Pulmonary artery (tissue), 1 donor: ENCODE measurements around the gene MARCKS.

DNA sequence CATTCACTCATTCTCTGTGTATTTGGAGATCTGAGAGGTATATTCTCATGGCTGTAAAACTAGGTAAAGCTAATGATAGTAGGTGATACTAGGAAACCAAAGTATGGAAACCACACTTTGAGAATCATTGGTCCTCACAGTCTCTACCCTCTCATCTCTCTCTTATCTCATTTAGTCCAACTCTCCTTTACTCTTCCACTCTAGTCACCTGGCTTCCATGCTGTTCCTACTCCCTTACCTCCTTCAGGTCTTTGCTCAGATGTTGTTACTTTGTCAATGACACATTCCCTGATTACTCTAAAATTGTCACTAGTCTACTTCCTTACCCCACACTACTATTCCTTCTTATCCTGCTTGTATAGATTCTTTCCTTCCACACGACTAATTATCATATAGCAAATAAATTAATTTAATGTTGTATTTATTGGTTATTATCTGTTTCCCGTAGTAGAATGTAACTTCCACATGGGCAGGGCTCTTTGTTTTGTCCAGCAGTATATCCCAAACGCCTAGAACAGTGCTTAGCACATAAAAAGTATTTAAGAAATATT is 67.5 kb downstream of the REV3L start:
- PRO-cap = no peak

DNA sequence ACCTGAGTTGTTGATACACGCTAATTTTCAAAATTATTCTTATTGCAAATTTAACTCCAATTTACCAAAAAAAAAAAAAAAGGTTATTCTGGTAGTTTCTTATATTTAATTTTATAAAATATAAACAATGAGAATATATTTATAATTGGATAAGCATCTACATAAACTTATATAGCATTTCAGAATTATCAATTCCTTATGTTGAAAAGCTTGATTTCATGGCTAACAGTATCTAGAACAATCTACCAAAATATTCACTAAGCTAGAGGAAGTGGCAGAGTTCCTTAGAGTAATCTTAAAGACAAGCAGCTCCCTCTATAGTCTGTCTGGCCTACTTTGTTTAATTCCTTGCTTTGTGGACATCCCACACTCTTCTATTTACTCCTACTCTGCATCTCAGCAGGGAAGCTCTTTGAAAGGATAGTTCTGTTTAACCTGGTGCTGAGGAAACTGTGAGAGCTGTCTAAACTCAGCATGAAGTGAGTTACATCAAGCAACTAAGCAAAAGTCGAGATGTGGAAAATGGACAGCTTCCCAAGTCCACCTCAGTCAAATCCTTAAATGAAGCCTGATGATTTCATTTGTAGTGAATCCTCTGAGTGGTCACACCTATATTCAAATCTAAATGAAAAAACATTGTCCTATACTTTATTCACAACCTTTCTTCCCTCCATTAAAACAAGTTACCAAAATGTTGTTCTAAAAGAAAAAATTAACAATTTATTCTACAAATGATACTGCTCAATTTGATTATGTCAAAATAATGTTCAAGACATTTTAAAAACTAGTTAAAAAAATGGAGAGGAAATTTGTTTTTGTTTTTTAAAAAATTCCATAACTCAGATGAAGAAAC is 4.2 kb downstream of the REV3L start:
- PRO-cap = no peak

DNA sequence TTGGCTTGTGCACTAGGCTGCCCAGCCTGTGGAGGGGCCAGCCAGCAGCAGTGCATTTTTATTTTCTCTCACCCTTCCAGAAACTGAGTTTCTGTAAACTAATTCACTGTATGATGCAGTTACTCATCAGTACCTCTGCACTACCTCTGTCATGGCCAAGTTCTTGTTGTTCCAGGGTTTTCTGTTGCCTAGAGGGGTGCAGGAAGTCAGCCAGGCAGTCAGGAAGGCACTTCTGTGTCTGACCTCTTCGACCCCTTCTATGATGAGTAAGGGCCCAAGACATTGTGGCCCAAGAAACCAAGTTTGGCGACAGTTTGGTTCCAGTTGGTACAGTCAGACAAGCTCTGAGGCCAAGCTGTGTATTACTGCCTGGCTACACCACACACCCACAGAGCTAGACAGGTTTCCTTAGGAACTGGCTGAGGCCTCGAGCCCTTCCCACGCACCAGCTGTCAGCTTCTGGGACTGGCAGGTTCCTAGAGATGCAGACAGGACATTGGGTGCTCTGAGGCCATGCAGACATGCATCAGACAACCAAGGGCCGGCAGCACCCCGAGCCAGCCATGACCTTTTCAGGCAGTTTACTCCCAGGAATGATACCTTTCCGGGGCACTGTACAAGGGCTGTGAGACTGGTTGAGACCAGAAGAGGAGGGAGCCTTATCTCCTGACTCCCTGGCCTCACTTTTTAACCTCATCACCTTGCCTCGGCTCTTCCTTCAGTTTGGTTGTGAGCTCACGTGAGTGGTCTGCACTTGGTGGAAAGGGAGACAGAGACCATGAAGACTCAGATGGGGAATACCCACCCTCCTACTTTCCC is 41.1 kb downstream of the TRAF3IP2 start:
- PRO-cap = no peak

DNA sequence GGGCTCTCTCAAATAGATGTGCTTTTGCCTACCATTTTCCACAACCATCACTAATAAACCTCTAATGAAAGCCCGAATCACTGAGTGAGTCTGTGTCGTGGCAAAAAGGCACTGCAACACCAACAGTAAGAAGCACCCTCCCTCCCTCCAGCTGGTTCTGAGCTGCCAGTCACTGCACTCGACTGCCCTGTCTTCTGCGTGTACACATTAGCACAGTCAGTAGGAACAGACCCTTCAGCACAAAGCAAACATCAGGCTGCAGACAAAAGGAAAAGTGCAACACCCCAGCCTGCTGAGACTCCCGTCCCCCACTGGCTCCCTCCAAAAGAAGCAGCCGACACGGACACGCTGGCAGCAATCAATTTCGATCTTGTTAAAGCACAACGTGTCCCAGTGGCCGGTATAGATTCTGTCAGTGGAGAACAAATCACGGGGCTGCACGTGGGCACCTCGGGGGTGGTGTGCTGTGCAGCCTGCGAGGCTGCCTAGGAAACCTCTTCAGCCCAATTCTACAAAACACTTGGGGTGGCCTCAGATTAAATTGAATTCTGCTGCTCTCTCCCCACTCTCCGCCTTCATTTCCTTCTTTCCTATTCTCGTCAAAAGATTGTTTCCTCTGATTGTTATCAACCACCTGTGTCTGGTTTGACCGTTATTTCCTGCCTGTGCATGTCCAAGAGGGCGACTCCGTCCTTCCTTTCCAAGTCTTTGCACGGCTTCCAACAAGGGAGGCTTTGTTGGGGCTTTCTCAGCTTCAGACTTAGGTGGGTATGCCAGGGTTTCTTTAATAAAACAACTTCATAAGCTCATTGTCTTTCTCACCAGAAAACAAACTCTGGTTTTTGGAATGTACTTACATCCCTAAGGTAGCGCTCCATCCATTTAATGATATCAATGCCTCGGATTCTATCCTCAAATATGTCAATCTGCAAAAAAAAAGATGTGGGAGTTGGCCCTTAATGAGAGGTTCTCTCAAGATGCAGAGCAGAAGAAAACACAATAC is 38.6 kb downstream of the TRAF3IP2 start:
- PRO-cap = unidirectional peak, minus-strand start at position 581 of the sequence

DNA sequence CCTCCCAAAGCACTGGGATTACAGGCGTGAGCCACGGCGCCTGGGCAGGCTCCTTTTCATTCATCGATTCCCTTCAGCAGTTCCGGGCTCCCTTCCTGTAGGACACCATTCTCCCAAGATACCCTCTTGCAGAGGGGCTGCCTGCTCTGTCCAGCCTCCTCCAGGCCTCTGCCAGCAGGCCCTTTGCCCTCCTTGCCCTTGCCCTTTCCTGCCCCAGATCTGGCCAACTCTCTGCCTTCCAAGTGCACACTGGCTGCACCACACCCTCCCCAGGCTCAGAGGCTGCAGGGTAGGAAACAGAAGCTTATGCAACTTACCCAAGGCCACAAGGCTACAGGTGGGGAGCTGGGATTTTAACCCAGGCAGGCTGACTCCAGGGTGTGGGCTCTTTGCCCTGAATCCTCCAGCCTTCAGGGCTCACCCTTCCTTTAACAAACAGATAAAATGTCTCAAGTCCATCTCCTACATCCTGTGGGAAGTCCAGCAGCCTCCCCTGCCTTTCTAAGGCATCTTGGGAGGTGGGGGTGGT is 14.4 kb upstream of the TRAF3IP2 start:
- PRO-cap = no peak

GRCh38 chr6:111625424-111626032 is 19.9 kb upstream of the TRAF3IP2 start:
- PRO-cap = no peak

- PRO-cap = no peak
These were observed 88.7 kb upstream of the TRAF3IP2 start for GRCh38 chr6:111694202-111694887.

DNA sequence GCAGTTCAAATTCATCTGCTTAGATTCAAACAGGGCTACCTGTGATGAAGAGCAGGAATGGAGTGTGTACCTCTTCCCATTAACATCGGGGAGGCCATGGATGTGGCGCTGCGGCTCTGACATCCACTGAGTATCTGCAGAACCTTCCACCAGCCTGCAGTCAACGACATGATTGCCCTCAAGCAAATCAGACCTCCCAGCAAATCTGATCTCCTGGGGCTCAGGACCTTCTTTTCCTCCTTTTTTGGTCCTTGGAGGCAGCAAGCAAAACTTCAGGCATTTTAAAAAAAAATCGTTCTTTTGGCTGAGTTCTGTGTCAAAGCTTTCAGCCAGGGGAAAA is 103.2 kb upstream of the TRAF3IP2 start:
- PRO-cap = no peak

DNA sequence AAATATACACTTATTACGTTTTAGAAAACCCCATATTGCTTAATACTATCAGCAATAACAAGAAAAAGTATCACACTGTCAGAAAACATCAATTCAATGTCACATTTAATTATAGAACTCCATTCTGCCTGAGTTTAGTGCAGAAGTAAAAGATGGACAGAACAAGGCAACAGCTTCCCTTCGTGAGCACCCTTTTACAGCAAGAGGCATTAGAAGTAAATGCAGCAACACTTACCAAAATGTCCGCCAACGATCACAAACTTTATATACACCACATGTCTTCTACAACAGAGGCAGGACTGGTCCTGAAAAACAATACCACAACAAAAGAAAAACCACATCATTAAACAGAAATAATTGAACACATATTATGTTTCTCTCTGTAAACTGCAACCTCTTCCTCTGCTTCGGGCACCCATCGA is 92.9 kb downstream of the FYN start:
- PRO-cap = no peak

GRCh38 chr6:111810296-111811266 is 62.7 kb downstream of the FYN start:
- PRO-cap = no peak

DNA sequence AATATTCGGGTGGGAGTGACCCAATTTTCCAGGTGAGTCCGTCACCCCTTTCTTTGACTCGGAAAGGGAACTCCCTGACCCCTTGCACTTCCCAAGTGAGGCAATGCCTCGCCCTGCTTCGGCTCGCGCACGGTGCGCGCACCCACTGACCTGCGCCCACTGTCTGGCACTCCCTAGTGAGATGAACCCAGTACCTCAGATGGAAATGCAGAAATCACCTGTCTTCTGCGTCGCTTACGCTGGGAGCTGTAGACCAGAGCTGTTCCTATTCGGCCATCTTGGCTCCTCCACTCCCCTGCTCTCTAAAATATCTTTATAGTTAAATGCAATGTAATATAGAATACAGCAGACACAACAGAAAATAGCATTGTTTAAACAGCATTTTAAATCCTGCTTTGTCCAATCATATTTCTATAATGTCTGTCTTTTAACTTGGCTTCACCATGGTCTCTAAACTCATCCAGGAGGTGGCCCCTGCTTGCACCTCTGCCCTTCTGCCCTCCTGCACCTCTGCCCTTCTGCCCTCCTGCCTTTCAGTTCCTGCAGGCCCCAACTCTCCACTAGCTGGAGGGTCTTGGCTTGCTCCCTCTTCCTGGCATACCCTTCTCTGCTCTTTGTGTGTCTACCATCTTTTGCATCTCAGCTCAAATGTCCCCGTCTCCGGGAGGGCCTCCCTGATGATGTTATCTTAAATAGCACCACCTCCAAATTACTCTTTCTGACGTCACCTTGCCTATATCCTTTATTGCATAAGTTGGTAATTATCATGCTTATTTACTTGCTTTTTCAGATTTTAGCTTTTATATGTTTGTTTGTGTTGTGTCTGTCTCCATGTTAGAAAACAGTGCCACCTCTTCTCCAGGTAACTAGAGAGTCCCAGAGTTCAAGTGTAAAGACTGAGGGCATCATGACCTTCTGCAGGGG is 35.7 kb upstream of the FYN start:
- PRO-cap = no peak

DNA sequence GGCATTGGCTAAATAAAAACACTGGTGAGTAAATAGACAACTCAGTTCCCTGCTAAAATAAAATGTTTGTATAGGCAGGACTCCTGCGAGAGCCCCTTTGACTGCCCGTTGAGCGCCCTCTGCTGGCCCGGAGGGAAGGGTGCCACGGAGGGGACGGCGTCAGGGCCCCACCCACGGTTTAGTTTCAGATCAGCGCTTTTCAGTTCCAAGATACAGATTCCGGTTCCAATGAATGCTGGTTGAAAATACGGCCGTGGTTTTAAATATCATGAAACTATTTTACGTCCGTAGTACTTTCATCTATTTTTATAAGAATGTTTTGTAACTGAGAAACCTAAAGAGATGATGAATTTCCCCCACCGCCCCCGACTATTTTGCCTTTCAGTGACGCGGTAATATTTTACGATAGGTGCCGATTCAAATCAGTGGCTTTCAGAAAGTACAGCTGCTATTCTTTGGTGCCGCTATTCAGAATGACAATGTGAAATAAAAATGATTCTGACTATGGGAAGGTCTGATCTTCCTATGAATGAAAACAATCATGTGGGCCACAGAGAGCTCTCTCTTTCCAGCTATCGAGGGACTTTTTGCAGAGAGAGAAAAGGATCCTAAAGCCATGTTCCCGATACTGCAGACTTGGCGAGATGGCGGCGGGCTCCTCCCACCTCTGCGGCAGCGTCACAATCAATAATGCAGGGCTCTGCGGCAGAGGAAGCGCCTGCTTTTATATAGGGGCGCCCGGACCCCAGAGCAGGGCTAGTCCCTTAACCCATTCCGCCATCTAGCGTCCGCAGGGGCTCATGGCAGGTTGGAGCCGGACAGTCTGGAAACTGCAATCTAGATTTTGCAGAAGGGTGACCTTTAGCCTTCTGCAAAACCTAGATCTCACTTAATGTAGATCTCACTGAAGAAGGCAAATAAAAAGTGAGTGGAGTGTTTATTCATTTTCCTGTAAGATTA is 10.6 kb upstream of the CCN6 start:
- PRO-cap = unidirectional peak, plus-strand start at position 215 of the sequence; unidirectional peak, minus-strand start at position 638 of the sequence

DNA sequence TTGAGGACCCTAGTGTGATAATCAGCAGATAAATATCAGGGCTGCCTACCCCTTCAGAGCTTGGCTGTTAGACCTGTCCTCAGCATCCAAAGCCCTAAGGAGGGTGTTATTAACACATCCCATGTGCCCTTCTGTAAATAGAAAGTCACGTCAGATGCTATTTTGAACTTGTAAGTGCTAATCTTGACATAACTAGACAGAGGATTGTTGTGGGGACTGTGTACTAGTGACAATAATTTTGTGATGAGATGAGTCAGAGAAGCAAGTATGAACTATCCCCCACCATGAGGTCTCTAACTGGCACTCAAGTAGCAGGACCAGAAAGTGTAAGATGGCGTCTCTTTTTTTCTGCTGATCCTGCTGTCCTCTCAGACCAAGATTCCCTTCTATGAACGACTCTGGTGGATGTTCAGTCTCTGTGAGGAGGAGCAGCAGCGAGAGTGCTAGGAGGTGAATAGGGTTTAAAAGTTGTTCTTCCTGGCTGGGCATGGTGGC is 5.1 kb upstream of the LAMA4 start:
- PRO-cap = no peak

DNA sequence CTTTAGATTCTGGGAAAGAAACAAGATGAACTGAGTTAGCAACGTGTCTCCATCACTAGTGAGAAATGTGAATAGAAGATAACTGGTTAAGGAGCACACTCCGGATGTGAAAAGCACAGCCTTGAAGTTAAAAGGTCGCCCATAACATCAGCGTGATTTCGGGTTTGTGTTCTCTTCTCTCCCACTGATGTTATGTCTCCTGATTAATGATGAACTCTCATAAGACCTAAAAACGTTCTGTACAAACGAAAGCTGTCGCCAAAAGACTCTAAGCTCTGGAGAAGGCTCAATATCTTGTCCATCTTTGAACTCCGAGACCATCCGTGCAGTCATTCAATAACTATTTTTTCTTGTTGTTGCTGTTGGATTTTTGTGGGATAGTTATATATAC is 291.9 kb upstream of the MARCKS start:
- PRO-cap = no peak

- PRO-cap = no peak
These were observed 82.8 kb upstream of the MARCKS start for GRCh38 chr6:113774356-113774804.

DNA sequence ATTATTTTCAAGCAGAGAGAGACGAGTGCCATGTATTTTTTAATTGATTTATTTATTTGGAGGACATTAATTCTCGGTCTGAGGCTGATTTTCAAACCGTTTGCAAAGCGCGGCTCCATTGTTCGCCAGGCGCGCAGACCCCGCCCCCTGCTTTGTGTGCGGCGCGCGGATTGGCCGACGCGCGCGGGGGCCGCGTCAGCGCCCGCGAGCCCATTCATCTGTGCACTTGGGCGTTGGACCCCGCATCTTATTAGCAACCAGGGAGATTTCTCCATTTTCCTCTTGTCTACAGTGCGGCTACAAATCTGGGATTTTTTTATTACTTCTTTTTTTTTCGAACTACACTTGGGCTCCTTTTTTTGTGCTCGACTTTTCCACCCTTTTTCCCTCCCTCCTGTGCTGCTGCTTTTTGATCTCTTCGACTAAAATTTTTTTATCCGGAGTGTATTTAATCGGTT is at the start of gene MARCKS:
Gene MARCKS, plus strand, starts transcription at position 223 of the 458 bp plus-strand sequence.
- PRO-cap = bidirectional peak, plus-strand start at position 274 of the sequence, minus-strand start at position 154 of the sequence

- PRO-cap = unidirectional peak, plus-strand start at chr6:113859615; bidirectional peak, plus-strand start at chr6:113860238, minus-strand start at chr6:113859984
These were observed 2.6 kb downstream of the MARCKS start for GRCh38 chr6:113859451-113860466.

DNA sequence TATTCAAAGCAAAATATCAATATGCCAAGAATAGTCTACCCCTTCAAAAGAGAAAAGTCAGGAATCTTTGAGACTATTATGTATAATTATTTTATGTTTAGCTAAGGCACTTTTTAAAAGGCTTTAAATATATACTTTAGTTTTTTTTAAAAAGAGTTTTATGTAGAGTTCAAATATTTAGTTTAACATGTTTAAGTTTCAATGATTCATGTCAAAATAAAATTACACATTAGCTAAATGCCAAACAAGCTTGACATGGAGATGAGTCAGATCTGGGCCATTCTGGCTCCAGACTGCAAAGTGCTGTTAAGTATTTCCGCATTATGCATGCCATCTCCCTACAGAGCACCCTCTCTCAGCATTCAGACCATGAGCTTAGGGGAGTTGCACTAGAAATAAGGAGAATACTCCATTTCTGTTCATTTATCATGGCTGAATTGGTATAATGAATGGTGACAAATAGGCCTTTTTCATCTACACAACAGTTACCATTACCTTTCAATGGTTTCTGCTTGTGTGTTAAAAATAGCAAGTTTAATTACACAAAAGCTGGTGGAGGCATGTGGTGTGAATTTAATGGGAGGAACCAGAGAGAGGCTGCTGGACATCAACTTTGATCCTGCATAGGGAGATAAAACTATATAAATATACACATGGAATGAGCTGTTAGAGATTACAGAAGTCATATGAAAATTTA is 21.5 kb upstream of the HS3ST5 start:
- PRO-cap = no peak

DNA sequence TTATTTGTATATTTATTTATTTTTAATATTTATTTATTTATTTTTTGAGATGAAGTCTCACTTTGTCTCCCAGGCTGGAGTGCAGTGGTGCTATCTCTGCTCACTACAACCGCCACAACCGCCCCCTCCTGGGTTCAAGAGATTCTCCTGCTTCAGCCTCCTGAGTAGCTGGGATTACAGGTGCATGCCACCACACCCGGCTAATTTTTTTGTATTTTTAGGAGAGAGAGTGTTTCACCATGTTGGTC is 699.3 kb downstream of the FRK start:
- PRO-cap = no peak

DNA sequence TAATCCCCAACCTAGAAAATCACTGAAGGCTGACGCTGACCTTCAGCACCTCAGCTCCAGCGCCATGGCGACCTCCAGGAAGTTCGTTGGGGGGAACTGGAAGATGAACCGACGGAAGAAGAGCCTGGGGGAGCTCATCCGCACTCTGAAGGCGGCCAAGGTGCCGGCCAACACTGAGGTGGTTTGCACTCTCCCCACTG is 22.1 kb downstream of the FRK start:
- PRO-cap = no peak